ENCODE data around the genes ACADL and ATIC.

DNA sequence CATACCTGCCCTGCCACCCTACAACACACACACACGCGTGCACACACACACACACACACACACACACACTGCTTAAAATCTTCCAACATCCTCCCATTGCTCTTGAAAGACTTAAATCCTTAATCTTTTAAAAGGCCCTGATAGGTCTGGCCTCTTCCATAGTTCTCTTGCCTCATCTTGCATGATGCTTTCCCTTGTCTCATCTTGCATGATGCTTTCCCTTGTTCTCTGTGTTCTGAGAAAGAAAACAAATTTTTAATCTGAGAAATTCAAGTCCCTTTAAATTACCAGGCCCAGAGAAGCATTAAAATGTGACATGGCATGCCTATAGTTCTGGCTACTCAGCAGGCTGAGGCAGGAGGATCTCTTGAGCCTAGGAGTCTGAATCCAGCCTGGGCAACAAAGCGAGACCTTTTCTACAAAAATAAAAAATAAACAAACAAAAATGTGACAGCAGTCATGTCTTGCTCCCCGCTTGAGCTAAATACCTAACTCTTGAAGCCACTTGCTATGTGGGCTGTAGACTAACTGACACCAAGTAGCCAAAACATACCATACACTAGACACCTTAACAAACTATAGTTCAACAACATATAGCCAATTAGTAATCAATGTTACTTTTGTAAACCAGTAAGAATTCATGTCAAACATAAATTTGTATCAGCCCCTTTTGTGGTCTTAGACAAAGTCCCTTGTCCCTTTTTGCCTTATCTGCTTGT lies 77.8 kb downstream of the RPE start:
- PRO-cap = no peak
- RAMPAGE, long total RNA = no peak

- PRO-cap = no peak
- RAMPAGE, long total RNA = no peak
These were observed 1.4 kb downstream of the KANSL1L start for GRCh38 chr2:210169763-210170191.

DNA sequence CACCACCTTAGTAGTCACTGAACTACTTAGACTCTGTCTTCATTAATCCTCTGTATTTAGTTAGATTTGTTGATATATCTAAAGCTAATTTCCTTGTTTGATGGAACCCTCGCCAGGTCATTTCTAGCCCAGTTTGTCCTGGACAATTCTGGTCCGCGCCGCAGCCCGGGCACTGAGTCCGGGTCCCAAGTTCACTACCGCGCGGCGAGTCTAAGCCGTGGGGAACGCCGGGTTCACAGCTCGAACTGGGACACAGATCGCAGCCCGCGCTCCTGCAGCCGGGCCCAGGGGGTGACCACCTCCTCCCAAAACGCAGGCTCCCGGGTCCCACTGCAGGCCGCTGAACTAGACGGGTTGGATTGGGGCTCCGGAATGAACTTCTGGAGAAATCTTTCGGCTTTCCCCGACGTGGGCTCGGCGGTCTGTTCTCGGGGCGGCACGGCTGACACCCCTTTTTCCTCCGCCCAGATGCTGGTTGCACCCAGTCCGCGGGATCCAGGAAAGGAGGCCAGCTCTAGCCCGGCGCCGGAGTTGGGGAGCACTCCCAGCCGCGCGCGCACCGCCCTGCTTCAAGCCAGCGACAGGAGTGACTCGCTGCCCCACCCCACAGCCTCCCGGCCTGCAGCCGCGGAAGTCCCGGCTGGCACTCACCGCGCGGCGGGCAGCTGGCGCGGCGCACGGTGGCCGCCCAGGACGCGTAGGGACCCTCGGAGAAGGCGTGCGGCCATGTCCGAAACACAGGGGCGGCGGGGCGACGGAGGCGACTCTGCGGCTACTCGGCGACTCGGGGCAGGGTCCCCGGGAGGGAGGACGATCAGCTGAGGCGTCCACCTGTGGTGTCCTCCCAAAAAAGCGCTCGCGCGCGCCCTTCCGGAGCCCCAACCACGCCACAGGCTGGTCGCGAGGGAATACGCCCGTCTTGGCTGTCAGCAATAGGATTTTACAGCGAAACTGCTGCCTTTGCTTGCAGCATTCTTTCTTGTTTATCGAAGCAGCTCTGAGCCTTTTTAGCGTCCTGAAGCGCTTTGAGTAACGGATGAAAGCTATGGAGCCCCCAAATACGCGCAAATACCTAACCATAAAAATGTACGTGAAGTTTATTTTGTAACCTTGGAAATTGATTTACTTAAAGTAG lies at the start of gene ACADL:
ACADL (minus strand) TSS at position 912 of the 1,135 bp plus-strand sequence.
- PRO-cap = no peak
- RAMPAGE, long total RNA = no peak

GRCh38 chr2:210303433-210303741 lies 11.6 kb downstream of the MYL1 start:
- PRO-cap = no peak
- RAMPAGE, long total RNA = no peak

DNA sequence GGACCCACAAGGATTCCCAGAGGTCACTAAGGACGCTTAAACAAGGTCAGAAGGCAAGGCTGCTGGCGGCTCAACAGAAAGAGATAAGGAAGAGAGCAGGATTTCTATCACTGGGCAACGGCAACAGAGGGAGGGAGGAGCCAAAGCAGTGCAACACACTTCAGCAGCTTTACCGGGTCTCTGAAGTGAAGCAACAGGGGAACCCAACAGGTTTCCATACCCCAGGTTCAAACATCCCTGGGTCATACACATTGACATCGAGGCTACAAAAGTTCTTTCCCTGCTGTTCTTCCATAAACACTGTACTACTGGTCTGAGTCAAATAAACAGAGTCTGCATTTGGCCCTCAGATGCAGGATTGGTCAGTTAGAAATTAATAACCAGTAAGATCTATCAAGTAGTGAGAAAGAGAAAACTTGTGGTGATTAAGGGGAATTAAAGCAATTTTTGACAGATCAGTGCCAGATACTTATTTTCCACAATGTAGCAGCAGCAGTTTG lies 85.2 kb downstream of the IKZF2 start:
- PRO-cap = no peak
- RAMPAGE, long total RNA = no peak

- PRO-cap = no peak
- RAMPAGE, long total RNA = no peak
These were observed 28.7 kb downstream of the IKZF2 start for GRCh38 chr2:213122632-213123203.

GRCh38 chr2:213132605-213133235 lies 18.7 kb downstream of the IKZF2 start:
- PRO-cap = no peak
- RAMPAGE, long total RNA = no peak

- PRO-cap = no peak
- RAMPAGE, long total RNA = no peak
These were observed 46.5 kb upstream of the SPAG16 start for GRCh38 chr2:213237704-213238215.

- PRO-cap = no peak
- RAMPAGE, long total RNA = no peak
These were observed 266.1 kb downstream of the SPAG16 start for GRCh38 chr2:213550278-213550750.

- PRO-cap = no peak
- RAMPAGE, long total RNA = no peak
These were observed 125.4 kb downstream of the BARD1 start for GRCh38 chr2:214683952-214684630.

GRCh38 chr2:214810602-214811137 lies 1.2 kb upstream of the BARD1 start:
- PRO-cap = no peak
- RAMPAGE, long total RNA = no peak

DNA sequence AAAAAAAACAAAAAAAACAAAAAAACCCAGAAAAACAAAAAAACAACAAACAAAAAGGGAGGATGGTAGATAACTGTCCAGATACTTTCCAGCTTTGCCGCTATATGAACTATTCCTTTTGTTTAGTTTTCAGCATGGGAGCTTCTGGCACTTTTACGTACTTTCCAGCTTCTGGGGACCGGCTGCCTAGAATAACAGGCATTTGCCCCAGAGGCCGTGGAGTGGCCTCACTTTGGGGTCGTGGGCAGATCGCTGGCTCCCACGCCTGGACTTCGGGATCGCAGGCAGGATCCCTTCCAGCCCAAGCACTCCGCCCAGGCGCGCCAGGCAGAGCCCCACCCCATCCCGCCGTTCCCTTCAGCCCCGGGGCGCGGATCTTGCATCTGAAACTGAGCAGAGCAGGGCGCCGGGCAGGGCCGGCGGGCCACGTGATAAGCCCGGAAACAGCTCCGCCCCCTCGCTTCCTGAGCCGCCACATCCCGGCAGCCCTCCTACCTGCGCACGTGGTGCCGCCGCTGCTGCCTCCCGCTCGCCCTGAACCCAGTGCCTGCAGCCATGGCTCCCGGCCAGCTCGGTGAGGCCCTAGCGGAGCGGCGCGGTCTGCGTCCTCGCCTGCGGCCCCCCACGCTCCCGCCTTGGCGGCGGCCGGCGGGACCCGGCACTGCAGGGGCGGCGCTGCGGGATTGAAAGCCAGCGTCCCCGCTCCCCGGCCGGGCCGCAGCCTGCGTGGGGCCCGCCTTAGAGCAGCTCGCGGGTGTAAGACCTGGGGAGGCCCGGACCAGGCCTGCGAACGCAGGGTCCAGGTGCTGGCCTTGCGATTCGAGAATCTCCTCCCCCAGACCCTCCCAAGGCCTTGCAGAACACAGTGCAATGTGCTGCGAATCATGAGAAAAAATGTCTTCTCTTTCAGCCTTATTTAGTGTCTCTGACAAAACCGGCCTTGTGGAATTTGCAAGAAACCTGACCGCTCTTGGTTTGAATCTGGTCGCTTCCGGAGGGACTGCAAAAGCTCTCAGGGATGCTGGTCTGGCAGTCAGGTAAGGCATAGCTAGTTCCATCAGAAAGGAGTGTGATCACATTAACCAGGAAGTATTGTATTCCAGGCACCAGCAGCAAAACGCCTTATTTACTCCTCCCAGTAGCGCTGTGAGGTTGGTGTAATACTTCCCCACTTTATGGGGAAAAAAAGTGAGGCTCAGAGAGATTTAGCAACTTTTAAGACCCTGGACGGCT lies at the start of gene ATIC:
ATIC (plus strand) TSS at position 472 of the 1,233 bp plus-strand sequence.
- PRO-cap = no peak
- RAMPAGE, long total RNA = start-site peak on the plus strand centred at position 456 of the sequence, 181 bp wide, 90 and 100 reads in 2 replicates

DNA sequence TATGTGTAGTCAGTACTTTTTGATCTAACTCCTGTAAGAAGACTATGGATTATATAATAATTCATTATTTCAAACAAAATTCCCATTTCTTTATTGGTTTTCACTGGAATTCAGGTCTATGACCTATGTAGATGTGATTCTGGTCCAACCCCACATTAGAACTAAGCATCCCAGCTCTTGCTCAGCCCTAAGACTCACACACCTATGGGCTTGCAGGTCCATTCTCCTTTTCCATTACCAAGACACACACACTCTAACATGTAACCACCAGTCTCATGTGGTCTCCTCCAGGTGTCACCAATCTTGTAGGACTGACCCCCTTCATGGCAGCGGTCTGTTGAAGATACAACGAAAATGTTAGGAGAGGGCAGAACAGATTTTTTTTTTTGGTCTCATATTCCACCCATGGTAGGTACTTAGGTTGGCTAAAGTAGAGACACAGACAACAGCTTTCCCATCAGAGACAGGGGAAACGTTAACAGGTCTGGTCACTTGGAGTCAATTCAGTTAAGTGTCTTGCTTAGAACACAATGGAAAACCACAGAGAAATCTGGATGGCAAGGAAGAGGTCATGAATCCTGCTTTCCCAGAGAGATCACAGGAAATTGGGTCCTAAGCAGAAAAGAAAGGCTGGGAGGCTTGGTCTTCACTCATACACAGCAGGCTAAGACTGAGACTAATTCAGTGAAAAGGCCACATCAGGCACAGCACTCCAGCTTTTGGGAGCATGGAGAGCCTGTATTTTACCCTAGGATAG lies 4.1 kb downstream of the FN1 start:
- PRO-cap = no peak
- RAMPAGE, long total RNA = no peak

DNA sequence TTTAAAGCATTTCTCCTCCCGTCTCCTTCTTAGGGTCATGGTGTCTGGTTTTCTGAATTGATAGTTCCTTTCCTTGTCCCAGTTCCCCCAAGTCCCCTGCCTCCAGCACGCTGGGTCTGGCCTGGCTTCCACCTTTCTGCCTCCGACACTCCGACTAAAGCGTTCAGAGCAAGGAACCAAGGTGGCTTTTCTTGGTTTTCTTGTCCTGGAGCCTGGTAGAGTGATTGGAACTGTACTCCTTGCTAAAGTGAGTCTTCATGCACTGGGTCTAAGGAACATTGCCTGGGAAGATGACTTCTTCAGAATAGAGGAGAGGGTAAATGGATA lies 109.1 kb downstream of the MREG start:
- PRO-cap = no peak
- RAMPAGE, long total RNA = no peak

DNA sequence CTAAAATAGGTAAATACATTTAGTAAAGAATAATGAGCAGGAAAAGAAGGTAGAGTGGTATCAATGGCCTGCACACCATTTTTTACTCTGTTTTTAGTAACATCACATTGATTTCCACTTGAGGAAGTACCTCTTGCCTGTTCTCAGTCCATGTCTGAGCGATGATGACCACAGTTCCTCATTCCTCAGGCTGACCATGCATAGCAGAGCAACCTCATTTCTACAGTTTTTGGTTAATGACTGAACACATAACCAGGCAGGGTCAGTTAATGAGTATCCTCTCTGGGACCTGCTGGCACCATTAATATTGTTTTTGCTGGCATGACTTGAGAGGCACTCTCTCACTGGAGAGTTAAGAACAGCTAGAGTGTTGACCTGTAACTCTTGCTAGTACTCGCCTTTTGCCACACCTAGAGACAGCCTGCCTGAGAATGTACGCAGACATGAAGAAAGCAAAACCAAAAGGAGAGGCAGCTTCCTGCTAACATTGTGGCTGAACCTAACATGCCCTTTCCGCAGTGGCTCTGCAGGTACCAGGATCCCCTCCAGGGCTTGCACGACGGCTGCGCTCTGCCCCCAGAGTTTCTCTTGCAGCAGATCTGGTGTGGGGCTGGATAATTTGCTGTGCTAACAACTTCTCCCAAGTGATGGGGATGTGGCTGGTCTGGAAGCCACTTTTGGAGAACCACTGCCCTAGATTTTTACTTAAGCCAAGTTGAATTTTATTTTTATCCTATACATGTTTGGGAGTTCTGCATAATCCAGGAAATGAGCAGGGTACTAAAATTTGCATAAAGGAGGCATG lies 23.8 kb downstream of the PECR start:
- PRO-cap = no peak
- RAMPAGE, long total RNA = no peak

DNA sequence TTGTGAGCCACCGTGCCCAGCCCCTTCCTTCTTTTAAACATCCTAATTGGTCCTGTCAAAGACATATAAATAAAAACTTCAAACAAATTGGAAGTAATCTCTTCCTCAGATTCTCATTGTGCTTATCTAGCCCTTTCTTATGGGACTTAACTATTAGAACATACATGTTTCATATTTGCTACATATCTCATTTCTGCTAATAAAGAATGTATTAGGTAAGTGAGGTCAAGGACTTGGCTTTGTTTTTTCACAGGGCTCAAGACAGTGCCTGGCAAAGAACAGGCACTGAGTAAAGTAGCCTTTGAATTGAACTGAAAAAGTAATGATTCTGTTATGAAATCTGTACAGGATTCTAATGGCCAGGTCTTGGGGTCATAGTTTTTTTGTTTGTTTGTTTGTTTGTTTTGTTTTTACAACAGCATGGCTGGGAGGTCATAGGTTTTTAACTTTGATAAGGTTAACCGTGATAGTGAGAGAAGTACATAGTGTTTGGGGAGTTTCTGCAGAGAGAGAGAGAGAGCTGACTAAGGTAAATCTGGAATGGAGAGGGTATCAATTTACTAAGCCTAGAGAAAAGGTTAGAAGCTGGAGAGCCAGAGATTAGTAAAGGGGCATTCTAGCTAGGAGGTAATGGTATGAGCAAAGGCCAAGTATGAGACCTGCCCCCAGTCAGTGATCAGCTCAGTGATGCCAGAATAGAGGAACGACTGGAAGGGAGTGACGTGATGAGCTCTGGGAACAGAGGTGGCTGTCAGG lies 25.7 kb downstream of the XRCC5 start:
- PRO-cap = no peak
- RAMPAGE, long total RNA = no peak

DNA sequence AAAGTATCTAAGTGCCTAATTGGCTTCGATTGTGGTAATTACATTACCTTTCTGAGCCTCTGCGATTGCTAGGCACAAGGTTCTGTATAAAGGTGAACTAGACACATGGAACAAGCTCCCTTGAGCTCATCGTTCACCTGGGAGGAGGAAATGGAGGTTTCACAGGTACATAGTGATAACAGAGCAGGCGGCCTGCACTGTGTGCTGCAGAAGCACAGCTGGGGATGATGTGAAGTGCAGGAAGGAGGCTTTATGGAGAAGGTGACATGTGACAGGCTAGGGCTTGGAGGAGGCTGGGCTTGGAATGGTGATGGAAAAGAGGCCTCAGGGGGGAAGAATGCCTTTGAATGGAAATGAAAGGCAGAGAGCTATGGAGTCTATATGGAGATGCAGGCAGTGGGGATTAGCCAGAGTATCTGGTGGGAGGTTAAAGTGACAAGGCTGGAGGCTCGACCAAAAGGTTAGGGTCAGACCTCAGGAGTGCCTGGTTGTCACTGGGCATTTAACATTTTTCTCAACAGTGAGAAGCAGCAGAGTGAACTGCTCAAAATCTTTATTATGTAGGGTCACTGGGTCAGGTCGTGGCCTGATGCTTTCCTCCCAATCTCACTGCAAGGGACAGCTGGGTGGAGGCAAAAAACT lies 22.8 kb downstream of the MARCHF4 start:
- PRO-cap = no peak
- RAMPAGE, long total RNA = no peak

GRCh38 chr2:216498087-216498579 lies 511 bp upstream of the RPL37A start:
- PRO-cap = no peak
- RAMPAGE, long total RNA = no peak

GRCh38 chr2:216571516-216571742 lies 61.8 kb upstream of the IGFBP2 start:
- PRO-cap = no peak
- RAMPAGE, long total RNA = no peak

- PRO-cap = no peak
- RAMPAGE, long total RNA = no peak
These were observed 2.4 kb downstream of the IGFBP2 start for GRCh38 chr2:216635721-216635977.